Left lung (tissue), 1 donor: Measurements from ENCODE around the gene ADAD1.

GRCh38 chr4:121156643-121157471 lies 7.3 kb downstream of the TNIP3 start:
- PRO-cap: bidirectional peak, plus-strand start at chr4:121157150, minus-strand start at chr4:121156993

GRCh38 chr4:121189745-121190322 lies 25.7 kb upstream of the TNIP3 start:
- PRO-cap: no peak

DNA sequence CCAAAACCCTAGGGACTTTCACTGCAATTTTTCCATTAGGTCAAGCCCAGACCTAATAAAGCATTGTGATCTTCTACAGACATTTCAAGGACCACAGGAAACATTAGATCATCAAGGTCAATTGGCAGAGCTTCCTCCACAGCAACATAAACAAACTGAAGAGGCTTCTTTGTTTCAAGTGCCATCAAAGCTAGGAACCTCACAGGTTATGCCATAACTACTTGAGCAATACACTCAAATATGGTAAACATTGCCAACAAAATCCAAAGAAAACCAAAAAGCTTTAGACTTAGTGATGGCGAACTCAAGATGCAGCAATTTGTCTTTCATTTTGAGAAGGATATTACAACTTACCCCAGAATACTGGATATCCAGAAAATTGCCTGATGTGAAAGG lies 144.8 kb downstream of the ANXA5 start:
- PRO-cap: no peak

DNA sequence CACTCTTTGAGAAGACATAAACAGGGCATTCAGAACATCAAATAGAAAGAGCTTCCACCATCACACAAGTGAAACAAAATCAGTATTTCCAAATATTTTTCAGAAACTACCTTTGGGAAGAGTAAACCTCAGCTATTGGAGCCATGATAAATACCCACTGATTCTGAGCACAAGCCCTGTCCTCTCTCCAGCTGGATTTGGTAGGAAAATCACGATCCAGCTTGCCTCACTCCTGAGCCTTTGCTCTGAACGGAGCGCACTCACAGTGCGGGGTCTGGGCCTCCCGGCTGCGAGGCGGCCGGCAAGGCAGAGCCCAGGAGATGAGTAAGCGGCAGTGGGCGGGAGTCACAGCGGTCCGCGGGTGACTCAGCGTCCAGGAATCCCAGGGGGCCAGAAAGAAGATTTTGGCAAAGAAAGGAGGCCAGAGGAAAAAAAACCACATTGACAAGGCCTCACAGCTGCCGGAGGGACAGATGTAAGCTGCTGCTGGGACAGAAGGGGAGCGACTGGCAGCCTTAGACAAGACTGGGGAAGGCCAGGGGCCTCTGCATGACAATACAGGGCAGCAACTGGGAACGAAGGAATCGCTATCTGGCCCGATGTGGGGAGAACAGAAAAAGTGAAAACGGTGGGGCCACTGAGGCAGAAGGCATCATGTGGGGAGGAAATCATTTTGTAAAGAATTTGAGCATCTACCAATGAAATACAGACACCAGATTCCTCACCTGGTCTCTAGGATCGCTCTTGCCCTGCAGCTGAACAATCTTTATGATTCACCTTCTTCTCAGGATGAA lies 14.8 kb upstream of the ANXA5 start:
- PRO-cap: bidirectional peak, plus-strand start at position 472 of the sequence, minus-strand start at position 247 of the sequence

- PRO-cap: no peak
Measured at GRCh38 chr4:121822199-121823364, 1.1 kb downstream of the CCNA2 start.

GRCh38 chr4:121950011-121950735 lies 1.7 kb downstream of the TRPC3 start:
- PRO-cap: no peak

DNA sequence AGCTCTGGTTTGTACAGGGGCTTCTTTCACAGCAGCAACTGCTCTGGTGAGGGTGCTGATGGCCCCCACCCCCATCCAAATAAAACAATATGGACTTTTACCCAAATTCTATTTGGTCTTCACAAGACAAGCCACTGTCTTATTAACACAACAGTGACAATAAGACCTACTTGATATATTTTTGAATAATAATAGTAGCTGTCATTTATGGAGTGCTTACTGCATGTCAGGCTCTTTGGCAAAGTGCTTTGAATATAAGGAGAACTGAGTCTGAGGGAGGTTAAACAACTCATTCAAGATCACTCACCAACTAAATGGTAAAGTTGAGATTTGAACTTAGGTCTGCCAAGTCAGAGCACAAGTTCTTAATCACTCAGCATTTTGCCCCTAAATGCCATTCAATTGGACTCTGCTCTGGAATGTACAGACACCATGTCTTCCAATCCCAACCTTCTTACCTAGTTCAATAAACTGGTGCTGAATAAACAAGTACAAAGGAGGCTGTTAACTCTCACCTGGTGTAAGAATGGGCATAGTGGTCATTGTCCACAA lies 51.0 kb upstream of the TRPC3 start:
- PRO-cap: no peak

DNA sequence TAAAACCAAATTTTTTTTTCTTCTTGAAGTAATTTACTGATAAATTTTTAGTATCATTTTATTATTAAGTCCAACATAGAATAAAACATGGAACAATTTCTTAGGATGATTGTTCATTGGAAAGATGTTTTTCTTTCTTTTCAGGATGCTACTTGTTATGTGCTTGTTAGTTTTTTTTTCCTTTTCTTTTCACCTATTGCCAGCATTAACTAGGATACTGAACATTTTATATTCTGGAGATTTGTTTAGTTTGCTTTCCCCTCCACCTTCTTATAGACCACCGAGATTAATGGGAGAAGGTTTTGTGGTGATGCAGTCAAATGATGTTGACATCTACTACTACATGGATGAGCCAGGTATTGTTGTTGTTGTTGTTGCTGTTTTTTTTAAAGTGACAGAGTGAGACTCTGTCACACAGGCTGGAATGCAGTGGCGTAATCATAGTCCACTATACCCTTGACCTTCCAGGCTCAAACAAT lies 37.6 kb downstream of the BLTP1 start:
- PRO-cap: no peak

DNA sequence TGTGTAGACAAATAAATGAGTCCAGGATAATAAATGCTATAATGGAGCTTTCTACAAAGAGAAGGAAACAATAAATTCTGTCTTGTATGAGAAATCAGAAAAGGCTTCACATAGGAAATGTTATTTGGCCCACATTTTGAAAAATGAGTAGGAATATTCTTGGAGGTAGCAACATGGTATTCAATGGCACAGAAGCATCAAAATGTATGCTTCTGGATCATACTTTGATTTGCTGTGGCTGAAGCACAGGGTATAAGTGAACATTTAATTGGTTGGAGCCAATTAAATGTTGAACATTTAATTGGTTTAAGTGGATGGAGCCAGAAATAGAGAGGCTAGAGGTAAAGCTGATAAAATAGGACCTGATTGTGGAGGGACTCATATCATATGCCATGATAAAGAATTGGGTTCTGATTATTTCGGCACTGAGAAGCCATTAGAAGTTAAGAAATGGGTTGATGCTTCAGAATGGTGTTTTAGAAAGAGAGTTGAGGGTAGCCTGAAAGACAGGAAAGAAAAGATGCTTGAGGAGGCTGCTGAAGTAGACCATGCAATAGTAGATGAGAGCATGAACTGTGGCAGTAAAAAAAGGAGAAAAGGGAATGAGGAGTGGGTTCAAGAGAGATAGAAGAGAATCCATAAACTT lies 33.5 kb upstream of the ADAD1 start:
- PRO-cap: no peak

DNA sequence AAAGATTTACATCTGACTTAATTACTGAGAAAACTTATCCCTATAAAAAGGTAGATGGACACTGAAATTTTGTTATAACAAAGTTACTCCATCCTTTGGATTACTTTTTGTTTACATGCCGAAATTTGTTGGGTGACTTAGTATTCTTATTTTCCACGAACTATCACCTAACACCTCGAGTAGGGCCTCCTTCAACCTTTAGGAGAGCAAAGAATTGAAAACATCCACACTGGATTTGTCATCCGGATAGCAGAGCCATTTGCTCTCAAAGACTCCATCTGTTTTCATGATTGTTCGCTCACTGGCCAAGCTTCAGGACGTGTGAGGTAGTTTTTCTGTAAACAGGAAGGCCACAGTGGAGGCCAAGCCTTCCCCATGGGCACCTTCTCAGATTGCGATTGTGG lies at the start of gene ADAD1:
TSS of gene ADAD1 (plus strand) at position 338 of the 404 bp plus-strand sequence.
- PRO-cap: no peak

DNA sequence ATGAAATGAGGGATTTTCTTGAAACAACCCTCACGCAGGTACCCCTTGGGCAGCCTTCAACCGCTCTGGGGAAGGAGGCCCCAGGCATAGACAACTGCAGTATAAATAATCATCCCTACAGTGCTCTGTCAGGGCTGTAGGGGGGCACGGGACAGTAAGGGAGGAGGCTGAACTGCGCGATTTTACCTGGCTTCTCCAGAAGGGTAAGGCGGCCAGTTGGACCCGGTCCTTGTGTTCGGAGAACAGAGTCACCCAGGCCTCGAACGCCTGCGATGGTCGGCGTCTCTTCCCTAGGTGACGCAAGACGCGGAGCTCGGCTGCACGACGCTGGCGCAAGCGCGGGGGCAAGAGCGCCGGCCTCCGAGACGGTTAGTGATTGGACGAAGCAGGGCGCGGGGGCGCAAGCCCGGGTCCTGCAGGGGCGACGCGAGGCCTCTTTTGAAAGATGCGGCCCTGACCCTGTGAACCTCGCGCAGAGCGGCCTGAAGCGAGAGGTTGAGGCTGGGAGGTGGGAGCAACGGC lies 328 bp downstream of the ADAD1 start:
- PRO-cap: no peak

GRCh38 chr4:122560096-122560437 lies 60.8 kb downstream of the IL21 start:
- PRO-cap: no peak

DNA sequence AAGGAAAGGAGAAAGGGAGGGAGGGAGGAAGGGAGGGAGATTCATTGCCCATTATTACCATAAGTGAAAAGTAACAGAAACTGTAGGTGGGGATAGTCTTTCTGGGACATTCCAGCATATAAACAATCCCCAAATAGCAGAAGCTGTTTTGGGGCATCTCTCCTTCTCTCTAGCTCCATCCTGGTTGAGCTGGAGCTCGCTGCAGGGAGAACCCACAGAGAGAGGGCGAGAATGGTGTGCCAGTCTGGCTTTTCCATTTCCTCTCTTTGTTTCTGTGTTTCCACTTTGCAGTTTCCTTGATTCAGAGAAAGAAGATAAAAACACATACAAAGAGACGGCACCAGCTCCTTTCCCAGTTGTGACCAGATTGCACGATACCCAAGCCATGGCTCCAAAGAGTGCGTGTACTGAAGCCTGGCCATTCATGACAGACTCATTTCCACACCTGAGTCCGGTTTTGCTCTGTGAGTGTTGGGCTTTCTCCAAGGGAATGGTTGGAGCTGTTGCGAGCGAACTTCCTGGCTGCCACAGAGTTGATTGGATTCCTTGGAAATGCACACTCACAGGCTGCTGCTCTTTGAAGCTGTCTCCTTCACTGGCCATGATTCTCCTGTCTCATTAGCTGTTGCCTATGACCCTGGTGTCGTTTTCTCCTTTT lies 44.1 kb upstream of the BBS12 start:
- PRO-cap: unidirectional peak, plus-strand start at position 530 of the sequence

DNA sequence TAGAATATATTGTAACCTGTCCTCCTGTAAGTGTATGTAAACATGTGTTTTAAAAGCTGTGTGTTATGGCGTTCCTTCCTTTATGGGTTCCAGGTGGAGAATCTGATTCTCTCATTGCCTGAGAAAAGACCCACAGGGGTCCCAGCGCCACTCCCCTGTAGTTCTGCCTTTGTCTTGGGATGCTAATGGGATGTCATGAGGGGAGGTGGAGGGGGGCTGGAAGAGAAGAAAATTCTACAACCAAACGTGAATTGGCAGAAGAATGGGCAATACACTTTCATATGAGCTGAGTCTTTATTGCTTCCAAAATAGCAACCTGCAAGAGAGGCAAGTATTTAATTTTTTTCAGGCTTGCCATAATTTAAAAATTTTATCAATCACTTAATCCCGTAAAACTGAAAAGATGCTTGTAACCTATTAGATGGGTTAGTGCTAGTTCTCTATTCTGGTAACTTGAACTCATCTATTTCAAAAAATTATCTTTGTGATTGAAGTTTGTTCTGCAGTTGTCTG lies 1.8 kb downstream of the FGF2 start:
- PRO-cap: no peak

DNA sequence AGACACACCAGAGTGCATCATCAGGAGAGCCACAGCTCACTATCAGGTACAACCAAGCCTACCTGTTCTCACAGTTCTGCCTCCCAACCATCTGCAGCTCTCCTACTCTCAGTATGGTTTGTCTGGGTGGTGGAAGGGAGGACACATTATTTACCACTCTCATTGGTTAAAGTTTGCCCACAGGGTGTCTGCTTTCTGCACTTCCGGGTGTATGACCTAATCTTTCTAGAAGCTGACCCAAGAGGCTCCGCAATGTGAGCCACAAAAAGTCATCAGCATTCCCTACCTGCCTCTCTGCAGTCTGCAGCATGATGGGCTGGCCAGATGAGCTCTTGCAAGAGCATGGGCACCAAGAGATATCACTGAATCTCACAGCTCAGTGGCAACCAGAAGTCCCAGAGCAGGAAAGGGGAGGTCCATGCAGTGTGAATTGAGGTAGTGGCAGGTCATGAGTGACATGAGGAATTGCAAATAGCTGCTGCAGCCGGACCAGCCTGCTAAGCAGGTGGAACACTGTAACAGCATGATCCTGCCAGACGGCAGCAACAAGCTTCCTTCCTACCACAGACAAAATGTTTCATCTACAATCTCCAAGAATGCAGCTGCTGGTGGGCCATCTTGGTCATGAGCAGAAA lies 36.8 kb upstream of the SPRY1 start:
- PRO-cap: no peak

- PRO-cap: no peak
Measured at GRCh38 chr4:123397130-123397533, 537 bp downstream of the SPRY1 start.

DNA sequence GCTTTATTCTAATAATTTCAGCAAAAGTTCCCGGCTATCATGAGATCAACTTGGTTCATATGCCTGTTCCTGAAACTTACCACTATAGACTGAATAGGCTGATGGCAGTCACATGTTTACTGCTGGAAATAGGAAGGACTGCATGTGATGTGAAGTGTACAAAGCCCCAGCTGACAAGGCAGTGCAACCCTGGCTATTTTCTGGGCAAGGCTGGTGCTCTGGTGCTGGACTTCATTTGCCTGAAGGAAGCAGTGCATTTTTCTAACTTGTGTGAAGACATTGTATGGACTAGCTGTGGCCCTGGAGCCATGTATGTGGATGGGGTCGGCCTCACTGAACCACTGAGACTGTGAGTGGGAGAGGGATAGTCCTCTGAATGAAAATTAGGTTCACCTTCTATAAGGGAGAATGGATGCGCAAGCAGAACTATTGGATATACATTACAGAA lies 107.5 kb downstream of the SPRY1 start:
- PRO-cap: no peak

DNA sequence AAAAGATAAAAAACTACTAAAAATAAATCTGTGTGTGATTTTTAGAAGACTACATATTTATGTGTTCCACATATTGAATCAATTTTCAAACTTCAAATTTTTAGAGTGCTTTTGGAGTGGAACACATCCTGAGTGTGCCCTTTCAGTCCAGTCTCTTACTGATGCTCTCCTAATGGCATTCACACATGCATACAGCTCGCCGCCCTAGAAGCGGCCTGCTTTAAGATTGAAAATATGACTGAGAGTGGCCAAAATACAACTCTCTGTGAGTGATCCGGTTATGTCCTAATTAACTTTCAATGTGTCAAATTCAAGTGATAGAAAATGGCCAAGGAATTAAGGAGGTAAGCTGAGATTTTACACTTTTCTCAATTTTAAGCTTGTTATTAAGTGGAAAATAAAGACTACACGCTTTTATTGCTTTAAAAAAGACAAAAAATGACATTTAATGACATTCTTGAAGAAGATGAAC lies 628.7 kb downstream of the ANKRD50 start:
- PRO-cap: no peak

DNA sequence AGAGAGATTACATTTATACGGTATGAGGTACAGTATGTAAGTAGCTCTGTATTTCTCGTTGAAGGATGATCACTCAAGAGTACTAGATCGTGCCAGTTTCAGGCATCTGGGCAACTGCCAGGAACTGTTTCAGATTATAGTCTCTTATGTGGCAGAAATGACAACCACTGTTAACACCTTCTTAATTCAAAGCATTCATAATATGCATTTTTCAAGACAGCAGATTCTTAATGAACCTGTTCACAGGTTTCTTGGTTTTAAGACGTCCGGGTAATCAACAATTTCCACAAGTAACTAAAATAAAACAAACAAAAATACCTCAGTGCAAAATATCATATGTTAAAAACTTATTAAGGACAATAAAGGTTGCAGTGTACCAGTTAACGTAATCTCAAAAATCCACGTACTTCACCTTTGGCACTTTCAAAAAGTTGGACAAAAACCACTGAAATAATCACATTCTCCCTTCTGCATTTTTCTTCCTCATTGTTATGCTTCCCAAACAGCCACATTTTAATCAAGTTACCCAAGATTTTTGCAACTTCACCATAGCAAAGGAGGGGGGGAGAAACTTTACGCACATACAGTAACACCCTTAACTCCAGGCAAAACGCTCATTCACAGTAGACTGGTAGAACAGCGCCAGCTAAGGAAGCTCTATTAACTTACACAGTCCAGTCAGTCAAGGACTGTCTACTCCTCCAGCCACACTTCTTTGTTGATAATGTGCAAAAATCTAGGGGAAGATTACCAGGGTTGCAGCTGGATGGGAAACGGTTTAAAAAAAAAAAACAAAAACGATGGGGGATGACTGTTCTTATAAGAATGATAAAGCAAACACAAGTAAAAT lies 1.3 kb downstream of the ANKRD50 start:
- PRO-cap: unidirectional peak, plus-strand start at position 617 of the sequence; unidirectional peak, plus-strand start at position 681 of the sequence

DNA sequence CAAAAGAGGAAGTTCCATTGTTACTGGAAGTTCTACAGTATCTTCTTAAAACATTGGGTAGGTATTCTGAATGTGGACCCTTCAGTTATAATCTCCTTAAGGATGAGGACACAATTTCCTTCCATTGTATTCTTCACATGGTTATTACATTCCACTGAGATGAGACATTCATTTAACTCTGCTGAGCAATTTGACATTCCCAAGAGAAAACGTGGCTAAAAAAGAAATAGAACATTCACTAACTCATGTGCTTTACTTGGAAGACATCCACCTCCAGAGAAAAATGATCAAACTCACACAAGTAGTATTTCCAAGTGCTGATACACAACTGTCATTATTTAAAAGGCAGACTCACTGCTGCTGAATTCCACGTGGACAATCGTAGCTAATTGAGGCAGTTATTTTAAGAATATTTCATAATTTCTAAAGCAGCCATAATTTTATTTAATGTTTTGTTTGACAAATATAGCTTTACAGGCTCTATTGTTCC lies 227.9 kb upstream of the ANKRD50 start:
- PRO-cap: no peak